Mesenchymal stem cell of adipose (primary cell): ENCODE measurements around the gene TTLL12.

DNA sequence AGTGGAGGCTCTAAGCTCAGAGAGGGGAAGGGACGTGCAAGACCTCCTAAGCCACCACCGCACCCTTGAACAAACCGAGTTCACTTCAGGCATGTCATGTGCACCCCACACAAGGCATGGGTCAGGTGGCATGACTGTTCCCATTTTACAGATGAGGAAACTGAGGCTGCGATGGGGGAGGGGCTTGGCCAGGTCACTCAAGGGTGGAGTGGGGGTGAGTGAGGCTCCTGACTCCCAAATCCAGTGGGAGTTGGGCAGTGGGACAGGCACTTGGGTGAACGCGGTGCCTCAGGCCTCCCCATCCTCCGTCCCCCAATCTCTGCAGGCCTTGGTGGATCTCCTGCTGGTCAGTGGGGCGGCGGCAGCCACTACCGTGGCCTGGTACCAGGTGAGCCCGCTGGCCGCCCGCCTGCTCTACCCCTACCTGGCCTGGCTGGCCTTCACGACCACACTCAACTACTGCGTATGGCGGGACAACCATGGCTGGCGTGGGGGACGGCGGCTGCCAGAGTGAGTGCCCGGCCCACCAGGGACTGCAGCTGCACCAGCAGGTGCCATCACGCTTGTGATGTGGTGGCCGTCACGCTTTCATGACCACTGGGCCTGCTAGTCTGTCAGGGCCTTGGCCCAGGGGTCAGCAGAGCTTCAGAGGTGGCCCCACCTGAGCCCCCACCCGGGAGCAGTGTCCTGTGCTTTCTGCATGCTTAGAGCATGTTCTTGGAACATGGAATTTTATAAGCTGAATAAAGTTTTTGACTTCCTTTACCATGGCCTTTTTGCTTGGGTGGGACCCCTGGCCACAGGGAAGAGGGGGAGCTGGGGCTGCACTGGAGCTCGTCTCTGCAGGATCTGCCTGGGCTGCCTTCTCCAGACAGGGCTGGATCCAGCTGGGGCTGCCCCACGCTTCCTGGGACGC lies 11.4 kb downstream of the TSPO start:
- CAGE, long polyA plus RNA = no peak

- CAGE, long polyA plus RNA = no peak
These were observed 12.8 kb downstream of the TTLL12 start for GRCh38 chr22:43174011-43174651.

DNA sequence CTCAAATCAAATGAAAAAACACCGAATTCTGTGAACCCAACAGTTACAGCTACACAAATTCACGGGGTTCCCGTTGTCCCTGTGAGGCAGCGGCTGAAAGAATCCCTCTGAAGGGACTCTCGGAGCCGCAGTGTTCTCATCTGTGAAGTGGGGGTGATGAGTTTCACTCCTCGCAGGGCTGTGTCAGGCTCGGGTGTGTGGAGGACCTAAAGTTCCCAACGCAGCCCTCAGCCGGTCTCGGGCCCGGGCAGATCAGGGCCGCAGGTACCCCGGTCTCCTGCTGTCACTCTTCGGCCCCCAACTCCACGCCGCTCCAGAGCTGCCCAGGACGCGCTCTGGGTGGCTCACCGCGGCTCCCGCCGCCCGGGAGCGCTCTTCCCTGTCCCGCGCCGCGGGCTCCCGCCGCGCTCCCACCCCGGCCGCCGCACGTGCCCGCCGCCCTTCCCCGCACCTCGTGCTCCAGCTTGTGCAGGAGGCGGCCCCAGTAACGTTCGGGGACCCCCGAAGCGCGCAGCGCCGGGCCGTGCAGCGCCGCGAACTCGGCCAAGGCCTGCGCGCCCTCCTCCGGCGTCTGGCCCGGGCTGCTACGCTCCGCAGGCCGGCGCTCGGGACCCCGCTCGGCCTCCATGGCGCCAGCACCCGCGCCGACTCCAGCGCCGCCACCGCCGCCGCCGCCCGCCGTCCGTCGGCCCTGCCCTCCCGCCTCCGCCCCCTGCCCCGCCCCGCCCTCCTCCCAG lies at the start of gene TTLL12:
Gene TTLL12 (minus strand): TSS at position 693 of the 737 bp plus-strand sequence.
- CAGE, long polyA plus RNA = no peak

DNA sequence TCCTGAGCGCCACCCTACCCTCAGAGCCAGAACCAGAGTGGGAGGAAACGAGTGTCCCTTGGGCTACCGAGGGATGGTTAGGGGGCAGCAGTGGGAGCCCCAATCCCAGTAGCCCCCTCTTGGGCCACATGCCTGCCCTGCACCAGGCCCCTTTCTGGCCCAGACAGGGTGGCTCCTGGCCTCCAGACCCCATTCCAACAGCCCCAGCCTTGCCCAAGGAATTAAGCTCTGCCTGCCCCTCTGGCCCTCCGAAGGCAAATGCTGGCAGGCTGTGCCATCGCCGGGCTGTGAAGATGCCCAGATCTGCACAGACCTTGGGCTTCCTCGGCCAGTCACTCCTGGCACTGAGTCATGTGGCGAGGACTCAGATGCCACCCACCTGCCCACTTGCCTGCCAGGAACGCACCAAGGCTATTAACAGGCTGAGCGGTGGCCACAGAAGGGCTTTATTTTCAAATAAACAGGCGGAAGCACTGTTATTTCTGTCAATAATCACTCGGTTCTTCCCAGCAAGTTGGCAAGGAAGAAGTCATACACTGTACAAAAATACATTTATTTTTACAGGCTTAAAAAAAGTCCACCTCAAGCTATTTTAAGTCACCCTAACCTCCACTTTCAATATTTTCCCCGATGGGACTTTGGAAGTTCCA lies 50.3 kb upstream of the TTLL12 start:
- CAGE, long polyA plus RNA = no peak

DNA sequence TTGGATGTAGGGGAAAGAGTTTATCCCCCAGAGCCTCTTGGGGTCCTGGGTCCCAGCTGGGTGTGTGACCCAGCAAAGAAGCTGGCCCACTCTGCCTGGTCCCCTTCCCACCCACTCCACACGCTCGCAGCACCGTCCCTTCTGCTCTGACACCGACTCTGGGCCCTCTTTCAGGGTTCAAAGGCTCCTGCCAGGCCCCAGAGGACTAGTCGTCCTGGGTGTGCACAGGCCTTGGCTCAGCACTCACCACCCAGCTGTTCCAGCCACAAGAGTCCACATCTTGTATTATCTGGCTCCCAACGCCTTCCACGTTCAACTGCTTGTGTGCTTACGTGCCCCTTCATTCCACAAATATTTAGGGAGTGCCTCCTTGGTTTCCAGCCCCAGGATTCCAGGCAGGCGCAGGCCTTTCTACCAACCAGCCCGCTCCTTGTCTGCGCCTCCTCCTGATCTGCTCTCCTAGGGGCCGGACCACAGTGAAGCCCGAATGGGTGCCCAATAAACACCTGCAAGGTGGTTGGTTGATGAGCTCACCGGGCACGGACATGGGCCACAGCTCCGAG lies 70.9 kb downstream of the SCUBE1 start:
- CAGE, long polyA plus RNA = no peak

DNA sequence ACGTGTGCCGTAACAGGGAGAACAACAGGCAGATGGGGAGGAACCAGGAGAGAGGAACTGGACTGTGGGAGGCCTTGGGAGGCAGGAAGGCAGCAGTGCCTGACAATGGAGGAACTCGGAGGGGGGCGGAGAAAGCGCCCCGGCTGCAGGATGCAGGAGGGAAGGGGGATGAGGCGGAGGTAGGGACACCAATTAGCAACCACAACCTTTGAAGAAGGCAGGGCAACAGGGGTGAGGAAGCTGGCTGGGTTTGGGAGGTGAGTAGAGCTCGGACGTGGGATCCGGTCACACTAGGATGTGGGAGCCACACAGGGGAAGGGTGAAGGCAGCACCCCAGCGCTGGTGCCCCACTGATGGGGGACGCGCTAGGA lies 67.4 kb downstream of the SCUBE1 start:
- CAGE, long polyA plus RNA = no peak

GRCh38 chr22:43467143-43467706 lies 55.4 kb downstream of the MPPED1 start:
- CAGE, long polyA plus RNA = no peak

DNA sequence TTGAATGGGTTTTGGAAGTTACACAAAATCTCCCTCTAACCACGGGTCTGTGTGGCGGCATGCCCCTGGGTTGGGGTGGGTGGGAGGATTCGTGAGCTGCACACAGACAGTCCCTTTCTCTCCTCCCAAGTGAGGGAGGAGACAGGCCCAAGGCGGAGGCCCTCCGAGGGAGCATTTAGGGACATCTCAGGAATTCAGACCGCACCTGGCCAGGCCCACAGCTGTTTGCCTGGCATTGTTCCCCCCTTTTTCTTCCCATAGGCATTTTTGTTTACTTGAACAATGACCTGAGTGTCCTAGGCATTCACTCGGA lies 94.1 kb downstream of the MPPED1 start:
- CAGE, long polyA plus RNA = no peak

- CAGE, long polyA plus RNA = no peak
These were observed 119.2 kb downstream of the MPPED1 start for GRCh38 chr22:43530875-43531457.

- CAGE, long polyA plus RNA = no peak
These were observed 27.9 kb upstream of the PARVB start for GRCh38 chr22:43995882-43996909.

GRCh38 chr22:44025451-44026537 lies 1.7 kb downstream of the PARVB start:
- CAGE, long polyA plus RNA = no peak

GRCh38 chr22:44182031-44182265 lies 1.2 kb downstream of the PARVG start:
- CAGE, long polyA plus RNA = no peak

GRCh38 chr22:44291905-44292372 lies 20.8 kb downstream of the SHISAL1 start:
- CAGE, long polyA plus RNA = no peak

- CAGE, long polyA plus RNA = no peak
These were observed 4.8 kb downstream of the RTL6 start for GRCh38 chr22:44493099-44493742.

DNA sequence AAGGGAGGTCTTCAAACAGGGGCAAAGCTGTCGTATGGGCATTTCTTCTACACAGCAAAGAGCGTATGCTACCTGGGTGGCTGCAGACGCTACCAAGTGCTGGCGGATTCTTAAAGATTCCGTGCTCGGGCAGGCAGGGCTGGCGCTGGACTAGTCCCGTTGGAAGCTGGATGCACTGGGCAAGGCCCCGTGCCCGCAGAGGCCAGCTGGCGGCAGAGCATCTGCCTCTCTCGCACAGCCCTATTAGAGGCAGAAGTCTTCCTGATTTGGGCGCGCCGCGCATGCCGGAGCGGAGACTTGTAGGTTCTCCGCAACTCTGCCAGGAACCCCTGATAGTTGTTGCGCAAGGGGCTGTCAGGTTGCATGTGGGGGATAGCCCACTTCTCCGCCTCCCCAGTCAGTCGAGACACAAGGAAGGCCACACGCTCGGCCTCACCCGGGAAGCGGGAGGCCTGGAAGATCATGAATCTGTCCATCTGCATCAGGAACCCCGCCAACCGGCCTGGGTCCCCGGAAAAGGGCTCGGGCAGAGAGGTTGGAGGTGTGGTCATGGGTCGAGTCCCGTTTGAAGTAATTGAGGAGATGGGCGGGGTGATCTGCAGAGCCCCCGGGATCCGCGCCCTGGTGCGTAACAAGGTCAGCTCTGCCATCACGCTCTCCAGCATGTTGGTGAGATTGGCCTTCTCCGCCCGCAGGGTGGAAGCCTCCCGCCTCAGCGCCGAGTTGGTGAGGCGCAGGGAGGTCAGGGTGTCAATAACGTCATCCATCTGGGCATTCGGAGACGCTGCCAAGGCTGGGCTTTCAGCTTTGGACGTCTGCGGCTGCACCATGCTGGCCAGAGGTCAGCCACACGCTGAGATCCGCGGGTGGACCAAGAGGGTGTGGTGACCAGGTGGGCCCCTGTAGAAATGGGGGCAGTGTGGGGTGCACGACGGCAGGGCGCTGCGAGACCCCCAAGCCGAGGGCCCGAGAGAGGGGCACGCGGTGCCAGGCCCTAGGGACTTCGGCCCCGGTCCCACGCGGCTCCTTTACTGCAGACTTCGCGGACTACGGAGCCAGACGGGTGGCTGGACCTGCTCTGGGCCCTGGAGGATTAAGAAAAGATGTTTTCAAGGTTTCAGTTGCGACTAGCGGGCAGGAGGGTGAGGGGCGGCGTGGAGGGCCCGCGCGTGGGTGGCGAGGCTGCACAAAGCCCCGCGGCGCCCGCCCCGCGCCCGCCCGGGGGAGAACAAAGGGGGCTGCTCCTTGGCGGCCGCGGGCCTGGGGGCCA lies 871 bp downstream of the RTL6 start:
- CAGE, long polyA plus RNA = no peak

DNA sequence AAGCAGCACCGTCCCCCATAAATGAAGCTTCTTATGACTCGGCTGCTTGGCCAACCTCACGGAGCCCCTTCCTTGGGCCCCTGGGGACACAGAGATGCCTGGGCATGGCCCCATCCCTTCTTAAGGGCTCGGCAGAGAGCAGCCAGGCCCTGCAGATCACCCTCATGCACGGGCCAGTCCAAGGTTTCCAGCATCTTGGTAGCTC lies 92.7 kb upstream of the PRR5 start:
- CAGE, long polyA plus RNA = no peak

DNA sequence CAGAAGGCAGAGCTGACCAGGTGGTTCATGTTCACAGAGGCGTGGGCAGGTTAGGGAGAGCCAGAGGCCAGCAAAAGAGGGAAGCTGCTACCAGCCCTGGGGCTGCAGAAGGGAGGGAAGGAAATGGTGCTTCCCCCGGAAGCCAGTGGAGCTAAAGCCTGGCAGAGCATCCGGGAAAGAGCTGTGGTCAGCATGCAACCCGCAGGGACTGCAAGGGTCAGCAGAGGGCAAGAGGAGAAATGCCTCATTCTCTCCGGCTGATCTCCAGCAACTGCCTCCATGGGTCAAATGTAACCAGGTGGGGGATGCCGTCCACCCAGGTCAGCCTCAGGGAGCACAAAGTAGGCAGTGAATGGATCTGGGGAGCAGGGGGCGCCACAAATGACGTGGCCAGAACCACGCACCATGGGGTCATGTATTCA lies 36.9 kb upstream of the PRR5 start:
- CAGE, long polyA plus RNA = no peak

DNA sequence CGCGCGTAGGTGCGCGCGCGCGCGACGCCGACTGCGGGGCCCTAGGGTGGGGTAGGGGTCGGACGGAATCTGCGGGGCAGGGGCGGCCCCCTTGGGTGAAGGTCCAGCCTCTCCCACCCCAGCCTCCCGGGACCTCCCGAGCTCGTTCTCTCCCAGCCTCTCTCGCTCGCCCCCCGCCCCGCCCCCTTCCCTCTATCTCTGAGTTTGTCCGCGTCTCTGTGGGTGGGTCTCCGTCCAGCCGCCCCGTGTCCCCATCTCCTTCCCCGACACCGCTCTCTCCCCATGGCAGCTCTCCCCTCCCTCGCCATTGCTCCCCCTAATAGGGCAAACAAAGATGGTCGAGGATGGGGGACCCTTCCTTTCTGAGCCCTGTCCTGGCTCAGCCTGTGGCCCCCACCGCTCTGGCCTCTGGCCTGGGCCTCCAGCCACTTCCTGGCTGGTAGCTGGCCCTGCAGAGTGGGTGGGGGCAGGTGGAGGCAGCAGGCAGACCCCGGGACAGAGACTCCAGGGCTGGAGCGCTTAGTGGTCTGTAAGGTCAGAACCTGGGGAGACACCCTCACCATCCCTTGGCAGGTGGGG lies 33.0 kb upstream of the PRR5 start:
- CAGE, long polyA plus RNA = no peak

GRCh38 chr22:44702430-44703500 lies 761 bp downstream of the PRR5 start:
- CAGE, long polyA plus RNA = no peak

DNA sequence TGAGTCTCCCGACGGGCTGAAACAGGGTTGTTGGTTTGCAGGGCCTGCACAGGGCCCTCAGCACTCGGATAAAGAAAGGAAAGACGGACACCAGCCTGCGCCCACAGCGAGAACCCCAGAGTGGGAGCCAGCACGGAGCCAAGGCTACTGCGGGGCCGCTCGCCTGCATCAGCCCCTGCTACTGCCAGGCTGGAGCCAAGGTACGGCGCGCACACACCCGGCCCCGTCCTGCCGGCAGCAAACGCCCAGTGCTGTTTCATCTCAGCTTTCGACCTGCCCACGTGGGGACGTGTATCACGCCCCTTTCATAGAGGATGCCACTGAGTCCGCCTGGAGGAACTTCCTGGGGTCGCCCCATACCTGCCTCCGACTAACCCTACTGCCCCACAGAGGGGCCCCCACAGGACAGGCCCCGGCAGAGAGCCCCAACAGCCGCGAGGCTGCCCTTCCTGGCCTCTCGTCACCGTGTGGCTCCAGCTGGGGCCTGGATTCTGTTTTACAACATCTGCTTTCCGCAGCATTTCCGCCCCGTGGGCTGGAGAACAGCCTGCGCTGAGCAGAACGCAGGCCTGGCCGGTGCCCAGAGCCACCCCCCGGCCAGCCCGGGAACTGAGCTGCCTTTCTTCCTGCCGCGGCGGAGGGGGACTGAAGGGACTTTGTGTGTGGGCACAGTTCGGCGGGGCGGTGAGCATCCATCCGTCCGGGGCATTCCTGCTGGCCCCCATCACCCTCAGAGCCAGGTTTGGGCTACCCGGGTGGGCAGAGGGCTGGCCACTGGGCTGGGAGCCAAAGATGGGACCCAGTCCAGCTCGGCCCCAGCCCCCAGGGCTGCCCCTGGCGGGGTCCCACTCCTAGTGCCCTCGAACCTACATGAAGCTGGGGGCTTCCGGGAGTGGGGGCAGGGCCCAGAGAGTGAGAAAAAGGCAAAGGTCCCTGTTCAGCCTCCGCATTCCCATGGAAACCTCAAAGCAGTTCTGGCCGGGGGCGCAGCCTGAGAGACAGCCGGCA lies 22.8 kb upstream of the ARHGAP8 start:
- CAGE, long polyA plus RNA = no peak